Karpas-422 (cell line): ENCODE measurements around a stretch of chr12.

DNA sequence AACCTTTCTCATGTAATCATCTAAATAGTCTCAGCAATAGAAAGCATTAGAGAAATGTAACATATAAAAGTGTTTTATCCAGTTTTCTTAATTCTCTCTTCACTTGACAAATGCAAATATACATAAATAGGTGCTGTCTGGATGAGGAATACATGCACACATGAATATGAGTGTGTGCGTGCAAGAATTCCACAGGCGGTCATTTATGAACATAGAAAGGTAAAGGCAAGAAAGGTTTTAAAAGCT is 237.2 kb downstream of the GRIN2B start:
- PRO-cap: no peak
- RAMPAGE, long total RNA: no peak

GRCh38 chr12:14207795-14208653 is 157.5 kb upstream of the ATF7IP start:
- PRO-cap: no peak
- RAMPAGE, long total RNA: no peak

GRCh38 chr12:14239916-14240766 is 125.3 kb upstream of the ATF7IP start:
- PRO-cap: bidirectional peak, plus-strand start at chr12:14240253, minus-strand start at chr12:14240251
- RAMPAGE, long total RNA: no peak

DNA sequence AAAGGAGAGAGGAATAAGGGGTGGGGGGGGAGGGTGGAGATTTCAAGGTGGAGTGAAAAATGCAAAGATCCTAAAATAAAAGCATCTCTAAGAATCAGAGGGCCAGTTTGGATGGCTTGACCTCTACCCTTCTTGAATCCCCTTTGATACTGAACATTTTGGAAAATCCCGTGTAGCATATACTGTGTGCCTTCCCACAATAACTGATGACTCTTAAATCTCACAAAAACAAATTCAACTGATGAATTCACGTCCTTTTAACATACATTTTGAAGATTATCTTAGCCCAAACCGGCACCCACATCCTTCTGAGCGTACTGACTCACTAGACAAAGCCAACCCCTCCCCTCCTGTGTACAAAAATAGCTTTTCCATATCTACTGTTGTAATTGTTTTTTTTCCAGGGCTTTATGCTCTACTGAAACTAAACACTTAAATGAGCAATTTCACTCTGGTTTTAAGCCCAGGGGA is 109.5 kb upstream of the ATF7IP start:
- PRO-cap: no peak
- RAMPAGE, long total RNA: no peak

GRCh38 chr12:14256485-14257057 is 108.9 kb upstream of the ATF7IP start:
- PRO-cap: no peak
- RAMPAGE, long total RNA: no peak

GRCh38 chr12:14463121-14463972 is 97.9 kb downstream of the ATF7IP start:
- PRO-cap: no peak
- RAMPAGE, long total RNA: no peak

- PRO-cap: no peak
- RAMPAGE, long total RNA: no peak
Measured at GRCh38 chr12:14665461-14665736, 31.0 kb downstream of the GUCY2C start.

DNA sequence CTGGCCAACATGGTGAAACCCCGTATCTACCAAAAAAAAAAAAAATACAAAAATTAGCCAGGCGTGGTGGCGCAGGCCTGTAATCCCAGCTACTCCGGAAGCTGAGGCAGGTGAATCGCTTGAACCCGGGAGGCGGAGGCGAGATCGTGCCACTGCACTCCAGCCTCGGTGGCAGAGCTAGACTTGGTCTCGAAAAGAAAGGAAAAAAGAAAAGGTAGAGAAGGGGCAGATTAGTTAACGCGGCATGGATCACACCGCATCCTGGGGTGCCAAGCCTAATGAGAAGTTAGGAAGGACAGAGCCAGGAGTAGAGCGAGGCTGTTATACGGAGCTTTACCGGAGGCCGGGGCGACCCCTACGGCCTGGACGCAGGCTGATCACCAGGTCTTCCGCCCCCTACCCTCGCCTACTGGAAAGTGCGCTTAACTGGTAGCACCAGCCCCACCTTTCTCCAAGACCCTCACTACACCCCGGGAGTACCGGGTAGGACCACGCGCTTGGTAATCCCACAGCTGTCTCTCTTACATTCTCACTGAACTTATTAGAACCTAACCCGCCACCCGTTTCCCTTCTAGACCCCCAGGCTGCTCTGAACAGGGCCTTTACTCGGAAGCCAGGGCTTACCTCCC is 1.5 kb downstream of the H4C16 start:
- PRO-cap: bidirectional peak, plus-strand start outside the sequence, minus-strand start at position 504 of the sequence
- RAMPAGE, long total RNA: no peak

- PRO-cap: no peak
- RAMPAGE, long total RNA: no peak
Measured at GRCh38 chr12:14773440-14774098, 636 bp upstream of the H2AJ start.

DNA sequence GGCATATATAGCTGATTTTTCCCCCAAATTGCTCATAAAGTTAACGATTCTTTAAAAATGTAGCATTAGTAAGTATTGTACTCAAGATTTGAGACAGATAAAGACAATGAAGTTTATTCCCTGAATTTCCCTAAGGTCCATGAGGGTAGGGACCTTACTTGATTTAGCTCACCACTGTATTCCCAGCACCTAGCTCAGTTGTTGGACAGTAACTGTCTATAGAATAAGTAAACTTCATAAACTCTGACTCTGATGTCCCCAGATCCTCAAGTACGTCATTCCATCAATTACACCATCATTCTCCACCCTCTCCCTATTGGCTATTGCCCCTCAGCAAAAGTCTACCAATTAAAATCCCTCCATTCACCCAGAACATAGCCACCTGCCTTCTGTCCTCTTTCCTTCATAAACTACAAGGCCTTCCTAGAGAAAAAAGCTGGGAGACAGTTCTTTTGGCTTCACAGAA is 9.6 kb downstream of the H2AJ start:
- PRO-cap: no peak
- RAMPAGE, long total RNA: no peak

GRCh38 chr12:14793051-14793435 is 10.2 kb downstream of the WBP11 start:
- PRO-cap: no peak
- RAMPAGE, long total RNA: no peak

- PRO-cap: no peak
- RAMPAGE, long total RNA: no peak
Measured at GRCh38 chr12:14841585-14842383, 1.5 kb downstream of the ART4 start.

DNA sequence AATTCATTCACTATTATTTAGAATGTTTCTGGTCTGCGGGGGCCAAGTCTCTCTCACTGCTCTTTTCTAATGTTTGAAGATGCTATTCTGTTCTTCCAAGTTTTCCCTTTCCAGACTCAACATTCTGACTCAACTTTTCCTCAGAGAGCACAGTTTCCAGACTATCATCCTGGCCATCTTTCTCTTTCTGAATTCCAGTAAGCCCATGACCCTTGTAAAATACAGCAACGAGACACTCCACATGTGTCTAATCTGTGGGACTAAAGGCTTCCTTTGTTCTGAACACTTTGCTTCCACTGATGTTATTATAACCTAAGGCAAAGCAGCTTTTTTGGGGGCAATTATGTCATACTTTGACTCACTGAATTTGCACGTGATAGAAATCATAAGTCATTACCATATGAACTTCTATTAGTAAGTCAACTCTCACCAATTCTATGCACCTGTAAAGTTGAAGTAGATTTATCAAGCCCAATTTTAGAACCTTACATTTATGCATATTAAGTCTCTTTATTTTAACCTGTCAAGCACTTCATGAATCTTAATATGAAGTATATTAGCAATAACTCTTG is 6.4 kb upstream of the ART4 start:
- PRO-cap: no peak
- RAMPAGE, long total RNA: no peak

GRCh38 chr12:14881407-14881735 is 4.3 kb downstream of the MGP start:
- PRO-cap: no peak
- RAMPAGE, long total RNA: no peak

- PRO-cap: no peak
- RAMPAGE, long total RNA: no peak
Measured at GRCh38 chr12:14892777-14893527, 7.3 kb upstream of the MGP start.

- PRO-cap: no peak
- RAMPAGE, long total RNA: no peak
Measured at GRCh38 chr12:15223617-15224123, 2.5 kb upstream of the RERG start.

DNA sequence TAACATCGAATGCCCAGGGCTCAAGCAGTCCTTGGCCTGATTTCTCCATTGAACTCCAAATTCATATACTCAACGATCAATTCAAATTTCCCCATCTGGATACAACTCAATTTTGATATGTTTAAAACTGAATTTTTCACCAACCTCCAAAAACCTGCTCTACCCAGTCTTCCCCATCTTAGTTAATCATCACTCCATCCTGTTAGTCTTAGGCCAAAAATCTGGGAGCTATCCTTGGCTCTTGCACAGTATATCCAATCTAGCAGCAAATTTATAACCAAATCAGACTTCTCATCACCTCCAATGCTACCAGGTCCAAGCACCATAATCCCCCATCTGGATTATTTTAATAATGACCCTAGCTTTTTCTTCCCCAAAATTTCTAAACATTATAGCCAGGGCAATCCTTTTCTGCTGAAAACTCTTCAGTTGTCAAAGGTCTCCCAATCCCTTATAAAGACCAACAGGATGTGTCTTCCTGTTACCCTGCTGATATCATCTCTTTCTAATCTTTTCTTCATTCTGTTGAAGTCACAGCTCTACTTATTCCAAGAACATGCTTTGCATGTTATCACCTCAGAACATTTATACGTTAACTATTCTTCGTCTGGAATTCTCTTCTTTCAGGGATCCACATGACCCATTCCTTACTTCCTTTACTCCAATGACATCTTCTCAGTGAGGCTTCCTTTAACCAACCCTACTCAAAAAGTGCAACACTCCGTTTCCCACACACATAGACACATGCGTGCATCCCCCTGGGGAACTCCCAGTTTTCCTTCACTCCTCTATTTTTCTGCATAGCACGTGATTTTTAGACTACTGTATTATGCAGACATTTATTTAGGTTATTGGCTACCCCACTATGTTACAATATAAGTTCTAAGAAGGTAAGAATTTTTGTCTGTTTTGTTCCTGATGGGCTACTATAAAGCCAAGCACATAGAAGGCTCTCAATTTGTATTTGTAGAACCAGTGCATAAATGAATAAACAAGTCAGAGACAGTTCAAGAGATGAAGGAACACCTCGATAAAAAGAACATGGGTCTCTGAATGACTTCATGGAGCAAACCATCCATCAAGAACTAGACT is 132.2 kb downstream of the EPS8 start:
- PRO-cap: no peak
- RAMPAGE, long total RNA: no peak

- PRO-cap: no peak
- RAMPAGE, long total RNA: no peak
Measured at GRCh38 chr12:15787668-15788148, 1.5 kb downstream of the EPS8 start.

- PRO-cap: no peak
- RAMPAGE, long total RNA: no peak
Measured at GRCh38 chr12:15992106-15992734, 81.1 kb downstream of the DERA start.

- PRO-cap: no peak
- RAMPAGE, long total RNA: no peak
Measured at GRCh38 chr12:16013282-16014087, 102.4 kb downstream of the DERA start.